Astrocyte (in vitro differentiated cells and primary cell): ENCODE measurements around a stretch of chr10.

GRCh38 chr10:45557497-45558094, 22.4 kb upstream of the MARCHF8 start:
- PRO-cap: no peak
- RRBS, 2 experiments: no CpG with 5 or more reads among the region's 4 CpGs

DNA sequence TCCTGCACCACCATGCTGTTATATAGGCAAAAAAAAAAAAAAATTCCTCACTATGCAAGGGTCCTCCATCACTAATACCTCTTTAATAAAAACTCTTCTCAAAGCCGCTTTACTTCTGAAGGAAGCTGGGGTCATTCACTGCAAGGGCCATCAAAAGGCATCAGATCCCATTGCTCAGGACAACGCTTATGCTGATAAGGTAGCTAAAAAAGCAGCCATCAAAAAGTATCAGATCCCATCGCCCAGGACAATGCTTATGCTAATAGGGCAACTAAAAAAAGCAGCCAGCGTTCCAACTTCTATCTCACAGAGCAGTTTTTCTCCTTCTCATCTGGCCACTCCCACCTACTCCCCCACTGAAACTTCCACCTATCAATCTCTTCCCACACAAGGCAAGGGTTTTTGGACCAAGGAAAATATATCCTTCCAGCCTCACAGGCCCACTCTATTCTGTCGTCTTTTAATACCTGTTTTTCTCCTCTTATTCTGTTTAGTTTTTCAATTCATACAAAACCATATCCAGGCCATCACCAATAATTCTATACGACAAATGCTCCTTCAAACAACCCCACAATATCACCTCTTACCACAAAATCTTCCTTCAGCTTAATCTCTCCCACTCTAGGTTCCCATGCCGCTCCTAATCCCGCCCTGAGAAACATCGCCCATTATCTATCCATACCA, 39.9 kb upstream of the MARCHF8 start:
- PRO-cap: no peak
- RRBS, 2 experiments: no CpG with 5 or more reads among the region's 9 CpGs

GRCh38 chr10:45593978-45595278, 59.3 kb upstream of the MARCHF8 start:
- PRO-cap: unidirectional peak, plus-strand start at chr10:45594290; bidirectional peak, plus-strand start at chr10:45594331, minus-strand start at chr10:45594318; bidirectional peak, plus-strand start at chr10:45594976, minus-strand start at chr10:45594873
- RRBS, 2 experiments: 2 to 3% methylated on average over 14 to 18 of the region's 96 CpGs

DNA sequence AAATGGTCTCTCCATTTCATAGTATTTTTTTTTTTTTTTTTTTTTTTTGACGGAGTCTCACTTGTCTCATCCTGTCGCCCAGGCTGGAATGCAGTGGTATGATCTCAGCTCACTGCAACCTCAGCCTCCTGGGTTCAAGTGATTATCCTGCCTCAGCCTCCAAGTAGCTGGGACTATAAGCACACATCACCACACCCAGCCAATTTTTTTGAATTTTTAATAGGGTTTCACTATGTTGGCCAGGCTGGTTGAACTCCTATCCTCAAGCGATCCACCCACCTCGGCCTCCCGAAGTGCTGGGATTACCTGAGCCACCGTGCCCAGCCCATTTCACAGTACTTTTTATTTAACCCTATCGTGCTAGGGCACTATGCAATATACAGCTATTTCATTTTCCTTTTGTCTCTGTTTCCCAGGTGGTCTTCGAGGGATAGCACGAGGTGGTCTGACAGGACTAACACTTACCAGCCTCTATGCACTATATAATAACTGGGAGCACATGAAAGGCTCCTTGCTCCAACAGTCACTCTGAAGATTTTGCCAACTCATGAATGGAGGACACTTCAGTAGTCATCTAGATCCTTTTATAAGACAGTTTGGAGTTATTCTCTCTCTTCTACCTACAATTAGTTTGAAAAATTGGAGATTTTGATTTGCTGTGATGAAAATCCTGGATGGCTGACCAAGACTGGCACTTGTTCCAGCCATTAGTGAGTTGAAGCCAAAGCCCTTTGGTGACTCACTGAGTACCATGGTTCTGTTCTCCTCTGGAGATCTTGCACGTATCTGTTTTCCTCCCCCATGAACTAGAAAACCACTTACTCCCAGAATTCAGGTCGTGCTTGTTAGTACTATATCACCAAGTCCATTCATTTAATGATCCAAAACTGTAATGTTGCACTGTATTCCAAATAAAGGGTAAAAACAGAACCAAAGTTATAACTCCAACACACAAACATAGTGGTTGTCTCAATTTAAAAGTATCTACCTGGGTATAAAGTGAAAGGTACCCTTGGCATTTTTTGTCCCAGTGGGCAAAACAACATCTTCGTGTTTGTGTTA, 27.3 kb downstream of the NCOA4 start:
- PRO-cap: no peak
- RRBS, 2 experiments: no CpG with 5 or more reads among the region's 12 CpGs

- PRO-cap: no peak
- RRBS, 2 experiments: no CpG with 5 or more reads among the region's 3 CpGs
Observed at GRCh38 chr10:46020733-46021281, 9.6 kb downstream of the NCOA4 start.

- PRO-cap: no peak
- RRBS, 2 experiments: no CpG with 5 or more reads among the region's 4 CpGs
Observed at GRCh38 chr10:46052483-46052859, 6.4 kb upstream of the MSMB start.

GRCh38 chr10:47551739-47552204, 28.3 kb upstream of the AGAP9 start:
- PRO-cap: no peak
- RRBS, 2 experiments: no CpG with 5 or more reads among the region's 2 CpGs

GRCh38 chr10:47552797-47553763, 29.6 kb upstream of the AGAP9 start:
- PRO-cap: bidirectional peak, plus-strand start at chr10:47553629, minus-strand start at chr10:47553474
- RRBS, 2 experiments: no CpG with 5 or more reads among the region's 60 CpGs

- PRO-cap: no peak
- RRBS, 2 experiments: no CpG with 5 or more reads among the region's 5 CpGs
Observed at GRCh38 chr10:47706560-47706985, 56.8 kb downstream of the SYT15B start.

GRCh38 chr10:47986490-47987060, 13.0 kb downstream of the FAM25C start:
- PRO-cap: bidirectional peak, plus-strand start at chr10:47986927, minus-strand start at chr10:47986691
- RRBS, 2 experiments: no CpG with 5 or more reads among the region's 42 CpGs

GRCh38 chr10:48287563-48288611, 13.4 kb upstream of the FRMPD2 start:
- PRO-cap: no peak
- RRBS, 2 experiments: no CpG with 5 or more reads among the region's 14 CpGs

DNA sequence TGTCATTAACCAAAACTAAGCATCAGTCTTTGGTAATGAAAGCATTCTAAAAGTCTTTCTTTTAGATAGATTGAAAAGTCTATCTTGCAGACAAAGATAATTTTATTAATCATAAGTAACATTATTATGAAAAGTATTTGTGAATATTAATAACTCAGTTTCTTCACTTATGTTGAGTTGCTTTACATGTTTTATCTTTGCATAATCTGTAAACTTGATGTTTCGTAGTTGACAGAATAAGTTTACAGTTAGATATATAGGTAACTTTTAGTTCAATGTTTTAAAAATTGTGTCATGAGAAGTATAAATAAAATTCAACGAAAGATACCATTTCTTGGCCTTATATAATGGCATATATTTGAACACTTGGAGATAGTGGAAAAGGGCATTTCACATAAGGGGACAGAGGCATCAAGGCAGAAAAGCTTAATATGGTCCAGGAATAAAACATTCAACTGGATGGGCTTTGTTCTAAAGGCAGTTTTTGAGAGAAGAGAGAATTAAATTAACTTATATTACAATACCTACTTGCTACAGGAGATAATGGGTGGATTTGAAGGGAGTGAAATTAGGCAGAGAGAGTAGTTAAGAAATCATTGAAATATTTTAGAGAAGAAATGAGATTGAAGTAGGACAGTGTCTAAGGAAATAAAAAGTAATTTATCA, 61.1 kb downstream of the MAPK8 start:
- PRO-cap: no peak
- RRBS, 2 experiments: no CpG with 5 or more reads among the region's 2 CpGs

DNA sequence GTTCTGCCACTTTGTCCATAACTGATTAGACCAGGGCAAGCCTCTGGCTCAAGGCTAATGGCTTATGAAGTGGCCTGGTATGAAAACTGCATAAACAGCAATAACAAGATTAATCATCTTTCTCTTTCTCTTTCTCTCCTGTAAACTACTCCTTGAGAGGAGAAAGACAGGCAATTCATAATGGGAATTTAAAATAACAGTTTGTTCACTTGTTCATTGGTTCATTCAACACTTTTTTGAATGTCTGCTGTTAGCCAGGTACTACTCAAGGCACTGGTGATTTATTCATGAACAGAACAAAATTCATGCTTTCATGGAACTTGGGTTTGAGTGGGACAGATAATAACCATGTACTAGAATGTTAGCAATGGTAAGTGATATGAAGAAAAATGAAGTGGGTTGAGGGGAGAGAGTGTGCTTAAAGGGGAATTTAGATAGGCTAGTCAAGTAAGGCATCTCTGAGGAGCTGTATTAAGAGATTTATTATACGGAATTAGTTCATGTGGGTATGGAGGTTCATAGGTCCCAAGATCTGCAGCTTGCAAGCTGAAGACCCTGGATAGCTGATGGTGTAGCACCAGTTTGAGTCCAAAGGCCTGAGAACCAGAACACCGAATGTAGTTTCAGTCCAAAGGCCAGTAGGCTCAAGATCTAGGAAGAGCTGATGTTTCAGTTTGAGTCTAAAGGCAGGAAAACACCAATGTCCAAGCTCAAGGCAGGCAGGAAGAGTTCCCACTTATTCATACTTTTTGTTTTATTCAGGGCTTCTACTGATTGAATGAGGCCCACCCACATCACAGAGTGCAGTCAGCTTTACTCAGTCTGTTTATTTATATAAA, 83.2 kb downstream of the MAPK8 start:
- PRO-cap: no peak
- RRBS, 2 experiments: no CpG with 5 or more reads among the region's 2 CpGs

DNA sequence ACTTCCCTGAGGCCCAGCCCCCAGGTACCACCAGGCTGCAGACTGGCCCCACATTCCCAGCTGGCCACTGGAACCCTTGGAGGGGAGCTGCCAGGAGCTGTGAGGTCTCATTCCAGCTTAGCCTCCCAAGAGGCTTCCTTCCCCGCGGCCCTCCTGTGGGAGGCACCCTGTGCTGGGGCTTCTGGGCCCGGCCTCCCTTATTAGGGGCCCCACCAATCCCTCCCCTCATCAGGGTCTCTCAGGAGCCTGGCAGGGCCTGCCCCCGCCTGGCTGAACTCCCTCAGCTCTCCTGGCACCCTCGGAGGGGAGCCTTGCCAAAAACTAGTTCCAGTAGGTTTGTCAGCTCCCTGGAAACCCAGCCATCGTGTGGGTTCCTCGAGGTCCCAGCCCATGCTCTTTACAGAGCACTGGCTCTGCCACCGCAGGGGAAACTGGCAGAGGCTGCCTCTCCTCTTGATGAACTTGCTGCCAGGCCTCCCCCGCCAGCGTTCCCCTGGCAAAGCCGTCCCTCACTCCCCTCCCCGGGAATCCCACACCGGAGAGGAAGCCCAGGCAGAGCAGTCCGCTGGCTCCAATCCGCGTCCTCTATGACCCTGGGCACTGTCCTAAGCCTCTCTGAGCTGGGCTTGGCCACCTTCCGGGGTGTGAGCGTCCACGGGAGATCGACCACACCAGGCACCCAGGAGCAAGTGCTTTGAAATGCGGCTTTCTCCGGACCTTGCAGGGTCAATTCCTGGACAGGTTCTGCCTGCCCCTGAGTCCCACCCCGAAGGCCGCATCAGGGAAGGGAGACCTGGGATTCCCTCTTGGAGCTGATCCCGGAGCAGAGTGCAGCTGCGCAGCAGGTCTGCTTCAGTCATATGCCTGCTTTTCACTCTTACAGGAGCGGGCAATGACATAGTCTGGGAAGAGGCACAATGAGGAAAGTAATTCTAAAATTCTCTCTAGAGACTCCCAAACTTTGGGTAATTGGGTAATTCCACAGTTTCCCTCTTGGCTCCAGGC, 139.7 kb downstream of the ARHGAP22 start:
- PRO-cap: no peak
- RRBS, 2 experiments: 36 to 42% methylated on average over 6 to 9 of the region's 27 CpGs

DNA sequence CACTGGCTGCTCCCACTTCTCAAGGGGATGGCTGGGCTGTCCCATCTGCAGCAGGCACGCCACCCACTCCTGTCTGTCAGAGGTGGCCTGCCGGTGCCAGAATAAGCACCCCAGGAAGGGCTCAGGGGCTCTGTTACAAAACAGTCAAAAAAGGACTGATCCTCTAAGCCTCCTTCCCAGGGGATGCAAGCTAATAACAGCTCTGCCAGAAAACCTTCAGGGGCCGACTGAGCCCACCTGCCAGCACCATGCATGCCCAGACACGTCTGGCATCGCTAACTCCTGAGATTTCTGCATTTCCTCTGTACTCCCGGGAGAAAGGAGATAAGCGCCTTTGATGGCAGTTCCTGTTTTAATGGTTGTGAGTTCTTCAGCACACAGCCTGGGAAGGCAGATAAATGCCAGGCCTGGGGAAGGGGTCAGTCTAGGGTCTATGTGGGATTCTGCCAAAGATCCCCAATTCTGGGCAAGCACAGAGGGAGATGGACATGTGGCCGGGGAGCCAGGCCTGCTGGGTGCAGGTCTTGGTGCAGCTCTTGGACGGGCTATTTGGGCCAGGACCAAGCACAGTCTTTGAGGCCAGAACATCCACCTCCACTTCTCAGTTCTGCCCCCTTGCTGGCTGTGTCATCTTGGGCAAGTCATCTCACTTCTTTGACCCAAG, 128.4 kb downstream of the ARHGAP22 start:
- PRO-cap: no peak
- RRBS, 2 experiments: no CpG with 5 or more reads among the region's 9 CpGs

GRCh38 chr10:49007991-49008399, 68.4 kb upstream of the LRRC18 start:
- PRO-cap: no peak
- RRBS, 2 experiments: no CpG with 5 or more reads among the region's 3 CpGs

GRCh38 chr10:49282810-49283356, 16.1 kb upstream of the C10orf71 start:
- PRO-cap: no peak
- RRBS, 2 experiments: no CpG with 5 or more reads among the region's 13 CpGs

GRCh38 chr10:49359879-49360495, 35.9 kb downstream of the DRGX start:
- PRO-cap: no peak
- RRBS, 2 experiments: no CpG with 5 or more reads among the region's 9 CpGs

DNA sequence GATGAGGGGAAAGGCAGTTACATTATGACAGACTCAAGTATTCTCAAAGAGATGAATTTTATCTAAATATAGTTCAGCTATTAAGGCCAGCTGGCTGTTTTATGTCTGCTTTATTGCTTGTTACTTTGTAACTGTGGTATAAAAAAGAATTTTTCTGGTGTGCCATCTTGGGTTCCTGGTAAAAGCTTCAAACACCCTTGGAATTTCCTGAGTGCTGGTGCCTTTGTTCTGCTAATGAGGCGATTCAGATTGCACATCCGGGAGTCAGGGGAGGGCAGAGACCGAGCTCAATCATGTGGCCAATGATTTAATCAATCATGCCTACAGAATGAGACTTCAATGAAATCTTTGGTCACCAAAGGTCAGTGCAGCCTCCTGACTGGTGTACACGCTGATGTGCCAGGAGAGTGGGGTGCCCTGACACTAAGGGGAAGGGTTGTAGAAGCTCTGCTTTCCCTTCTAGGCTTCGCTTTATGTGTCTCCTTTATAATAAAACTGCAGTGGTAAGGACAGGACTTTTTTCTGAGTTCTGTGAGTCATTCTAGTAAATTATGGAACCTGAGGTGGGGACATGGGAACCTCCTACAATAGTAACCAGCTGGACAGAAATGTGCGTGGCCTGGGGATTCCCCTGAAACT, 69.3 kb upstream of the OGDHL start:
- PRO-cap: no peak
- RRBS, 2 experiments: no CpG with 5 or more reads among the region's 6 CpGs

DNA sequence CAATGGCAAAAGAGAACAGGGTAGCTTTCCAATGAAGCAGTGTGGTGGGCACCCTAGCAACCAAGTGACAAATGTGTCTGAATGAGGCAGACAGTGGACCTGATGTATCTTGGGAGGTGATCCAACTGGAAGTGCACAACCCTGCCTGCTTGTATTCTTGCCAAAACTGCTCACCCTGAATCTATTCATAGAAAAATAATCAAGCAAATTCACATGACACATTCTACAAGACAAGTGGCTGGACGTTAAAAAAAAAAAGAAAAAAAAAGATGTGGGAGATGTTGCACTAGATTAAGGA, 12.2 kb upstream of the WASHC2A start:
- PRO-cap: no peak
- RRBS, 2 experiments: no CpG with 5 or more reads among the region's 1 CpG